M059J (cell line): ENCODE measurements around the genes HNRNPH3, TACR2 and LRRC20.

- RAMPAGE, long total RNA: no peak
Measured at GRCh38 chr10:65891342-65891771, 1034.5 kb upstream of the LRRTM3 start.

- RAMPAGE, long total RNA: no peak
Measured at GRCh38 chr10:67788391-67788973, 49.5 kb downstream of the DNAJC12 start.

- RAMPAGE, long total RNA: no peak
Measured at GRCh38 chr10:67964370-67965073, 80.1 kb downstream of the SIRT1 start.

DNA sequence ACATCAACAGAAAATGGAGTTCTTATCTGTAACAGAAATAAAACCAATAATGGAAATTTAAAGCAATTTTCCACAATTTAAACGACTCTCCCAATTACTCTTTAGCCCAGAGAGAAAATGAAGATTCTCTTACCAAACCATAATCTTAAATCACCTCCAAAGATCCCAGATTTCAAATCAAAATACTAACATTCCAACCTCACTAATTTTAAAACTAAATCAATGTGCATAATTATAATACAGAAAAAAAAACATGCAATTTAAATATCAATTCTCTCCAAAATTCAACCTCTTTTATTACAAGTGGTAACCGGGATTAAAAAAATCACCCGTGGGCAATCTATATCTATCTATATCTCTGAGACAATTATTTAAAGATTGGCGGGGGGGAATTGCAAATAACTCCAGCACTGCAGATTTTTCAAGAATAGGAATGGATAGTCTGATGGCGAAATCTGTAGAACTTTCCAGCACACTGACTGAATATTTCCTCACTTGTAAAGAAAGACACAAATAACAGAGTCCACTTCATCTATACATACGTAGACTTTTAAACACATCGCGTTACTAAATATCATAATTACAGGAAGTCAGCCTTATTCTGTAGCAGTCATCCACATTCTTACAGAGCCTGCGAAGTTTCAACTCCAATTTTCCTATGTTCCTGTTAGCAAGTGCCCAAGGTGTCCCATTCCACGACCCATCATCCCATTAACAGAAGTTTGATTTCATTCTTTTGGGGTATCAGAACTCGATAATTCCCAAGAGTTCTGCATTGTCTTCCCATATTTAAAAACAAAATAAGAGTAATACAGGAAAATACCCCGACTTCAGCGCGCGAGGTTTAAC, 1.2 kb downstream of the HERC4 start:
- RAMPAGE, long total RNA: no peak

- RAMPAGE, long total RNA: no peak
Measured at GRCh38 chr10:68111507-68112099, 2.3 kb downstream of the MYPN start.

- RAMPAGE, long total RNA: start-site peak on the plus strand at chr10:68332064-68332102, 120 and 26 reads in 2 replicates
Measured at GRCh38 chr10:68332003-68332215, at the start of gene HNRNPH3. Gene HNRNPH3 (plus strand): TSS chr10:68332064.

DNA sequence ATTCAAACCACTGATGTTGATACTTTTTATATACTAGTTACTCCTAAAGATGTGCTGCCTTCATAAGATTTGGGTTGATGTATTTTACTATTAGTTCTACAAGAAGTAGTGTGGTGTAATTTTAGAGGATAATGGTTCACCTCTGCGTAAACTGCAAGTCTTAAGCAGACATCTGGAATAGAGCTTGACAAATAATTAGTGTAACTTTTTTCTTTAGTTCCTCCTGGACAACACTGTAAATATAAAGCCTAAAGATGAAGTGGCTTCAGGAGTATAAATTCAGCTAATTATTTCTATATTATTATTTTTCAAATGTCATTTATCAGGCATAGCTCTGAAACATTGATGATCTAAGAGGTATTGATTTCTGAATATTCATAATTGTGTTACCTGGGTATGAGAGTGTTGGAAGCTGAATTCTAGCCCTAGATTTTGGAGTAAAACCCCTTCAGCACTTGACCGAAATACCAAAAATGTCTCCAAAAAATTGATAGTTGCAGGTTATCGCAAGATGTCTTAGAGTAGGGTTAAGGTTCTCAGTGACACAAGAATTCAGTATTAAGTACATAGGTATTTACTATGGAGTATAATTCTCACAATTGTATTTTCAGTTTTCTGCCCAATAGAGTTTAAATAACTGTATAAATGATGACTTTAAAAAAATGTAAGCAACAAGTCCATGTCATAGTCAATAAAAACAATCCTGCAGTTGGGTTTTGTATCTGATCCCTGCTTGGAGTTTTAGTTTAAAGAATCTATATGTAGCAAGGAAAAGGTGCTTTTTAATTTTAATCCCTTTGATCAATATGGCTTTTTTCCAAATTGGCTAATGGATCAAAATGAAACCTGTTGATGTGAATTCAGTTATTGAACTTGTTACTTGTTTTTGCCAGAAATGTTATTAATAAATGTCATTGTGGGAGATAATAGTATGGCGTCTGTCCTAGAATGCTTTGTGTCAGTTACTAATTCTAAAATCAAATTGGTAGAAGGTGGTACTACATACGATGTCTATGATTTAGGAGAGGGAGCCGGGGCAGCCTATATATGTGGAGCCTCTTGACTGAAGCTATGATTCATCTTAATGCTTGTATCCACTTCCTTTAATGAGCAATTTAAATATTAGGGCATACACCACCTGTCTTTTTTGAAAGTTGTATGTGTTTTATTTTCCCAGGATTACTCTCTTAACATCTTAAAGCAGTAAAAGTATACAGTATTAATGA, 9.9 kb upstream of the PBLD start:
- RAMPAGE, long total RNA: no peak

DNA sequence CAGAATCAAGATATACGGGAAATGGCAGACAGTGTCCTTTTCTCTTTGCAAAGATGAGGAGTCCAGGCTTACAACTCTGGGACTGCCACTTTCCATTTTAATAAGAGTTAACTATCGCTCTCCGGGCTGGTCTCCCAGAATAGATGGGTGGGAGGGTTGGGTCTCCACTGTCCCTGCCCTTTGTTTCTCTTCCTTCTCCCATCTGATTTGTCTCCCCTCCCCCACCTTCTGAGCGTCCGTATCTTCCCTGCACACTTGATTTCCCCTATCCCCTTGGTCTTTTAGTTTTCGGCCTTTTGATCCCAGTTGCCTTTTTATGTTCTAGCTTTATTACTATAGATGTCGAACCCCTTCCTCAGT, 2.4 kb downstream of the TET1 start:
- RAMPAGE, long total RNA: no peak

GRCh38 chr10:69416268-69417283, at the start of gene TACR2:
Gene TACR2 (minus strand): TSS chr10:69416918.
- RAMPAGE, long total RNA: no peak

- RAMPAGE, long total RNA: no peak
Measured at GRCh38 chr10:69481274-69481770, 30.1 kb downstream of the TSPAN15 start.

- RAMPAGE, long total RNA: no peak
Measured at GRCh38 chr10:69898309-69899001, 96.7 kb downstream of the COL13A1 start.

DNA sequence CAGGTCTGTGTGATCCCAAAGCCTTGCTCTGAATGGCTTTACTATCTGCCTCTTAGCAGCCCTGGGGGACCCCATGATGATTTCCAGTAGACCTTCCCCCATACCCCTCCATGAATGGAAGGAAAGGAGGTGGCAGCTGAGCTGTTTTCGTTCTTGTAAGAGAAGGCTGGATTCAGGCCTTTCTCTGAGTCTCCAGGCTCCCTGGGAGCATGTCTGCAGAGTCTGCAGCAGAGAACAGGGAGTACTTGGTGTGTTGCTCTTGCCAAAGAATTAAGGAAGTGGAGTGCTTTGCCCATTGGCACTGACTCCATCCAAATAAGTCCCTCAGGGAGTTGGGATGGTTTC, 109.8 kb downstream of the COL13A1 start:
- RAMPAGE, long total RNA: no peak

DNA sequence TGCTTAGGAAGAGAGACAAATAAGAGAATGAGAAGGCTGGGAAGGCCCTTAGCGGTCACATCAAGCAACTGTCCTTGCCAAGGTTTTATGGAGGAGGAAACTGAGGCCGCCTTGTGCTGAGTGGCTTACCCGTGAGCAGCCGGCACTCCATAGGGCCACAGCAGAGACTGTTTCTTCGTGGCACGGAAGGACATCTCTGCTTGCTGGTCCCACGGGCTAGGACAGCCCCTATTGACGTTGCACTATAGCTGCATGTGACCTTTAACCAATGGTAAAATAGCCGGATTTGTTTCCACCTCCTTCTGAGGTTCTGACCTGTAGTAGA, 96.1 kb upstream of the MACROH2A2 start:
- RAMPAGE, long total RNA: no peak

DNA sequence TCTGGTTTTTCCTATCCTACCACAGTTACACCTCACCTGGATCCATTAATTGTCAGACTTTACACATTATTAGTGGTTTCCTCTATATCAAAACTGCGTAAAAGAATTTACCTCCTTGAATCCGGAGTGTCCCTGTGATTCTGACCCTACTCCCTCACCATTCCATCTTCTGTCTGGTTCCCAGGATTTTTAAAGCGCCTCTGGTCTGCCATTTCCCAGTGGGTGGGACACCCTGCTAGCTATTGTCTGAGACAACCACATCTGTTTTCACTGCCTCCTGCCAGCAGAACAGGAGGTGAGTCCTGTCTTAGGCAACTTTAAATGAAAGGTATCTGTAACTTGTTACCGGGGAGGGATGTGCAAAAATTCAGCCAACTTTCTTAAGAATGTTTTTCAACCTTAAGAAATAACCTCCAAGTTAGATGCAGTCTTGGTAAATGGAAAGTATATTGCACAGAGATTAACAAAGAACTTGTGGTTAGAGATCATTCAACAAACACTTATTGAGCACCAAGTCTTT, 2.3 kb downstream of the MACROH2A2 start:
- RAMPAGE, long total RNA: no peak

GRCh38 chr10:70363644-70364866, 18.4 kb downstream of the LRRC20 start:
- RAMPAGE, long total RNA: no peak

- RAMPAGE, long total RNA: no peak
Measured at GRCh38 chr10:70381391-70381810, 1.0 kb downstream of the LRRC20 start.

DNA sequence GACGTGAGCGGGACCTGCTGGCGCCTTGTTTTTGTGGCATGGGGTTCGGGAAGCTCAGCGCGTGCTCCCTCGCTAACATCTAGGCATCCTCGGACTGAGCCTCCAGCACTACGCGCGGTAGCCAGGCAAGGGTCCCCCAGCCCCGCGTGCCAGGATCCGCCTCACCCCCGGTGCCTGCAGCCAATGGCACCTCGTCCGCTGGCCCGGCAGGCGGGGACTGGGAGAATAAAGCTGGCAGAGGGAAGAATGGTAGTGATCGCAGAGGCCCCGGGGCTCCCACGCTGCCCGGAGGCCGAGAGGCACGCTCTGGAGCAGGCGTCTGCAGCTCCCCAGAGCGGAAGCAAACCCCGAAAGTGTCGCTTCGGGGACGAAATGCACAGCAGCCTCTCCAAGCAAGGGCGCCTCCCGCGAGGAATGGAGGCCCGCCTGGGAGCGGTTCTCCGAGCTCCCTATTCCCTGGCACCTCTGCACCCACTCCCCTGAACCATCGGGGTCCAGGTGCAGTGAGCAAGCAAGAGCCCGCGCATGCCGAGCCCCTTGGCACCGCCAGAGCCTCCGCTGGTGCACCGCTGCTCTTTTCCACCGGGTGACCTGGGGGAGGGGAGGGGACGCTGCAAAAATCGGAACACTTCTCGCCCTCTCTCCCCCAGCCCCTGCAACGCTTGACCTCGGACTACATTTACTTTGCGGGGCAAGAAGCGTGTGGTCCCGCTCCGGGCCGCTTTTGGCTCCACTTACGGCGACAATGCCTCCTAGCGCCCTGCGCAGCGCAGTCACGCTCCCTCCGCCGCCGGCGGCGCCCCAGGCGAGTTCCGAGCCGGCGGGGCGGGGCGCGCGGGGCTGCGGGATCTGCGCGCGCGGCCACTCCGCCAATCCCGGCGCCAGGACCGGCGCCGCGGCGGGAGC, at the start of gene LRRC20:
Gene LRRC20 (minus strand): TSS at position 815 of the 906 bp plus-strand sequence.
- RAMPAGE, long total RNA: no peak

DNA sequence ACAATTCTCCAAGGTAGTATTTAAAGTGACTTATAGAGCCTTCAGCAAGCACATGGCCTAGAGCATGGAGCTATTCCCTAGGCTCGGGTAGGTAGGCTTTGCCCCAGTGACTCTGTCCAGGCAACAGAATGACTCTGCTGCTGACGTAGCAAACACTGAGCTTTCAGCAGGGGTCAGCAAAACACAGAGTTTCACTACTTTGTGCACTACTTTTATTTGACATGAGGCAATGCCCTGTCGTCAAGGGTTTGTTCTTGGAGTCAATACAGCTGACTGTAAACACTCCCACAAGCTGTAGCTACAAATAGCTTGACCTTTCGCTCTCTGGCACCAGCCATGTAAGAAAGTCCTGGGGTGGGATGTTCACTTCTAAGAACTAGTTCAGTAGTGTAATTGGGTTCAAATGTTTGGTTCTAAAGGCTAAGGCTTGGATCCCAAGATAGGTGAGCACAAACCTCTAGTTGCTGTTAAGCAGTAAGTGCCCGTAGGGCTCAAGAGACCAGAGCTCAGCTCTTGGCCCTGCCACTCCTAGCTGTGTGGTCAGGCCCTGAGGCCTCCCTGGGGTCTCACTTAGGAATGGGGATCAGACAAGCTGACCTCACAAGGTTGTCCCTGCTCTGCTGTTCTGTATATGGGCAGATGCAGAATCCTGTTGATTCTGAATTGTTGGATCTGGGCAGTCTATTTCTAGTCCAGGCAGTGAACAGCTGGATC, 10.8 kb downstream of the NODAL start:
- RAMPAGE, long total RNA: no peak

DNA sequence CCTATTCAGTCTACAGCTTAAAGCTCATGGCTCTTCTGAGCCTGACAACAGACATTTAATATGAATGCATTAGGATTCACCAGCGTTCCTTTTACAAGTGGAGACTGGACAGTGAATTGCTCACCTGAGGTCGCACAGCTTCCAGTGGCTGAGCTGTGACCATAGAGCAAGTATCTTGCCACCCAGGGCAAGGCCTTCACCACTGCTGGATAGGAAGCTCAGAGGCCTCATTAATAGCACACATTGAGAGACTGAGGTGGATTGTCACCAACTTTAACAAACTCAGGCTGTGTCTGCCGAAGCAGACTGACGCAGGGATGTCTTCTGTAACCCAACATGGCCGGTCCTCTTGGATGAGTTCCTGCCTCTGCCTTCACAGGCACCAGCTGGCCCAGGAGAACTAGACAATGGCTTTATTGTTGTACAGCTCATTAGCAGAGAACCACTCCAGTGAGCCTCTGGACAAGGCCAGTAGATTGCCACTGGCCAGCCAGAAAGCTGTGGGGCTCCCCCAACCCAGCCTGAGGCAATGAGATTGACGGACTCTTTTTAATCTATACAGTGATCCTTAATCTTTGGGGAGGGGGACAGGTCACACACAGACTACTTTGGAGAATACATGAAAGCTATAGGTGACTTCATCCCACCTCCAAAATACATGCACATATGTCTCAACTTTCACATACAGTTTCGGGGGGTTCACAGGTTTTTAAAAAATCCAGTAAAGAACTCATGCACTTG, 9.4 kb downstream of the NODAL start:
- RAMPAGE, long total RNA: no peak

DNA sequence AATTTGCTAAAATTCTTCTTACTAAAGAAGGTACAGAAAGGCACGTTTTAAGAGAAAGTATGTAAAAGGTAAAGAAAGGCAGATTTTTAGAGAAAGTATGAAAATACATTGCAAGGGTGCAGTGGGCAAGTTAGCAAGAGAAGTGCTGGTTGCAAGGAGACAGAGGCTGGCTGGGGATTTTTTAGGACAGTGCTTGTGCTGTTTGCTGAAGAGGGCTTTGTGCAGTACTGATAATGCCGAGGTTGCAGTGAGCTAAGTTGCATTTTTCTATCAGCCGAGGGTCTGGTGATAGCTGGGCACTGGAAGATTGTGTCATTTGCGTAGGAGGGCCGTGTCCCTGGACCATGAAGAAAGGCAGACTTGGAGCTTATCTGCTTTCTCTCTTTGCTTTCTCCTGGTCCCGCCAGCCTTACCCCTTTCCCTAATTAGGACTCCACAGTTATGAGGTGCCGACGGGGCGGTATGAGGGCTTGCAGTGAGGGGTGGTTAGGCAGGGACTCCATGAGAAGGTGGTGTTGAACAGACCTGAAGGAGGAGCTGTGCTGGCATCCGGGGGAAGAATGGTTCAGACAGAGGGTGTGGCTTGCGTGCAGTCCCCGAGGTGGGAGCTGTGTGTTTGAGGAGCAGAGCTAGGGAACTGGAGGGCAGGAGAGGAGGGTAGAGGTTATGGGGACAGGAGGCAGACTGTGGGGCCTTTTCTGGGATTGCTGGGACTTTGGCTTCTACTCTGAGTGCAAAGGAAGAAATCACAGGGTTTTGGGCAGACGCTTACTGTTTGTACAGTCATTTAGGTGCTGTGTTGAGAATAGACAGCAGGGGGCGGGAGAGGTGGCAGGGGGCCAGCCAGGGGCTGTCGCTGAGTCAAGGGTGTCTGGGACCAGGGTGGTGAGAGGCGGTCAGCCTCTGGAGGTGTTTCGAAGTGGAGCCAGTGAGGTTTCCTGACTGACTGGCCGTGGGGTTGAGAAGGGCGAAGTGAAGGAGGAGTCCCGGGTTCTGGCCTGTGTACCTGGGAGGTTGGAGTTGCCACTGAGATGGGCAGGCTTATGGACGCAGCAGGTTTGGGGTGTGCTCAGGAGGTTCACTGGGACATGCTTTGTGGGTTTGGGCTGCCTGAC, 43.5 kb downstream of the PRF1 start:
- RAMPAGE, long total RNA: no peak